ENCODE measurements around a stretch of chr7.

- PRO-cap = no peak
- RAMPAGE, long total RNA, 2 experiments = no peak in any of the 2 experiments
These were observed 6.9 kb downstream of the CPA5 start for GRCh38 chr7:130351170-130352231.

DNA sequence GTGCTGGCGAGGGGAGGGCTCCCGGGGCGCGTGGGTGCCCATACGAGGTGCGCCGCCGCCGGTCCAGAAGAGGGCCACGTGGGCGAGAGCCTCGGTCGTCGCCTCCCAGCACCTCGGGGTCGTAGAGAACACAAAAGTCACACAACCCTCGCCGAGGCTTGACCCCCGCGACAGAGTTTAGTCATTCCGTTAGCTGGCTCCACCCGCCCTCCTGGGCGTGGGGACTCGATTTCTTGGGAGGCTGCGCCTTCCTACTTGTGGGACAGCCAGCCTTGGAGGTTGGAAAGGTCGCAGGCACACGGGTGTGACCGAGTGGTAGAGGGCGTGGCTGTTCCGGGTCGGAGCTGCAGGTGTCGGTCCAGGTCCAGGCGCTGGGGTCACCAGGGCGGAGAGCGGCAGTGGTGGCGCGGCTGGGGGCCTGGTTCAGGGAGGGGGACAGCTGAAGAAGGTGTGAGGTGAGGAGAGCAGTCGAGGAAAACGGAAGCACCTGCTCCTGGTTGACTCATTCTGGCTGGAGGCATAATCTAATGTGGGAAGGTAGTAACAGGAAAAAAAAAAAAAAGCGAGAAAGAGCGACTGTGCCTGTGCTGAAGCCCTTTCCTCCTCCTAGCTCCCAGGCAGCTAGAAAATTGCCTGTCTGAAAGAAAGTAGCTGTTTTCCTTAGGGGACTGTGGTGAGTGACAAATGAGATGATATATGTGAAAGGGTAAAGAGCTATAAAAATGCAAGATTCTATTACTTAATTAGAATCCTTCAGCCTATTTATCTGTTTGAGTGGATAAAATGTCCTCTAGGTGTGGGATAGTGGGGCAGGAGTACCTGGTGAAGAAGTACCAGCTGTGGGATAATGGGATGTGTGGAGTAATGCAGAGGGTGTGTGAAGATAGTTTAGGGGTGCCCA lies 5.1 kb upstream of the MEST start:
- PRO-cap = bidirectional peak, plus-strand start at position 568 of the sequence, minus-strand start at position 509 of the sequence
- RAMPAGE, long total RNA, 2 experiments = no peak in any of the 2 experiments

GRCh38 chr7:130490746-130491587 lies 918 bp upstream of the MEST start:
- PRO-cap = unidirectional peak, plus-strand start at chr7:130491097
- RAMPAGE, long total RNA, 2 experiments = no peak in any of the 2 experiments

DNA sequence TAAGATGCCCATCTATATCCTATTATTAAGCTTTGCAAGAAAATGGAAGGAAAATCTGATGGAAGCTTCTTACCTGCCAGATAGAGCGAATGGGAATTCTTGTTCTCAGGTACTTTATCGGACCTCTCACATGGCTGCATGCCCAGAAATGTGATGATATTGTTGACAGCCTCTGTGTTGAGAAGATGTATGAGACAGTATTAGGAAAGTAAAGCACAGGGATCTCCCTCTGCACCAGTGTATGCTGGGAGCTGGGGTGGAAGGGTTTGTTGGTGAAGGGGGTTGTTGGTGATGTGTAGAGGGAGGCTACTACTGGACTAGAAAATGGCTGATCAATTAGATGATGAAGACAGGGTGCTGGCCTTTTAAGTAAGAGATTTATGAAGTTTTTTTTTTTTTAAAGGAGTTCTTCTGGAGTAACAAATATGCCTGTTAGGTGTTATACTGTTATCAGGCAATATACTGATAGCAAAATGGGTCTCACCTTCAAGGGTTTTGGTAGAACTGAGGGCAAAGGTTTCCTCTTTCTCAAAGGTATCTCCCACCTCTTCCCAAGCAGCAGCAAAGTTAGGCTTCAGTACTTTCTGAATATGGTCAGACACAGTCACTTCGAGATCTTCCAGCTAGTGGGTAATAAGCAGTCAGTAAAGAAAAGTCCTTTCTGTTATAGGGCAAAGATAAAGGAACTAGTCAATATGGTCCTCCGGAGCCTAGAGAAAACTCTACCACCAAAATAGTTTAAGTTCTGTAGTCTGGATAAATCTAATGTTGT lies 15.5 kb downstream of the MEST start:
- PRO-cap = no peak
- RAMPAGE, long total RNA, 2 experiments = no peak in any of the 2 experiments

DNA sequence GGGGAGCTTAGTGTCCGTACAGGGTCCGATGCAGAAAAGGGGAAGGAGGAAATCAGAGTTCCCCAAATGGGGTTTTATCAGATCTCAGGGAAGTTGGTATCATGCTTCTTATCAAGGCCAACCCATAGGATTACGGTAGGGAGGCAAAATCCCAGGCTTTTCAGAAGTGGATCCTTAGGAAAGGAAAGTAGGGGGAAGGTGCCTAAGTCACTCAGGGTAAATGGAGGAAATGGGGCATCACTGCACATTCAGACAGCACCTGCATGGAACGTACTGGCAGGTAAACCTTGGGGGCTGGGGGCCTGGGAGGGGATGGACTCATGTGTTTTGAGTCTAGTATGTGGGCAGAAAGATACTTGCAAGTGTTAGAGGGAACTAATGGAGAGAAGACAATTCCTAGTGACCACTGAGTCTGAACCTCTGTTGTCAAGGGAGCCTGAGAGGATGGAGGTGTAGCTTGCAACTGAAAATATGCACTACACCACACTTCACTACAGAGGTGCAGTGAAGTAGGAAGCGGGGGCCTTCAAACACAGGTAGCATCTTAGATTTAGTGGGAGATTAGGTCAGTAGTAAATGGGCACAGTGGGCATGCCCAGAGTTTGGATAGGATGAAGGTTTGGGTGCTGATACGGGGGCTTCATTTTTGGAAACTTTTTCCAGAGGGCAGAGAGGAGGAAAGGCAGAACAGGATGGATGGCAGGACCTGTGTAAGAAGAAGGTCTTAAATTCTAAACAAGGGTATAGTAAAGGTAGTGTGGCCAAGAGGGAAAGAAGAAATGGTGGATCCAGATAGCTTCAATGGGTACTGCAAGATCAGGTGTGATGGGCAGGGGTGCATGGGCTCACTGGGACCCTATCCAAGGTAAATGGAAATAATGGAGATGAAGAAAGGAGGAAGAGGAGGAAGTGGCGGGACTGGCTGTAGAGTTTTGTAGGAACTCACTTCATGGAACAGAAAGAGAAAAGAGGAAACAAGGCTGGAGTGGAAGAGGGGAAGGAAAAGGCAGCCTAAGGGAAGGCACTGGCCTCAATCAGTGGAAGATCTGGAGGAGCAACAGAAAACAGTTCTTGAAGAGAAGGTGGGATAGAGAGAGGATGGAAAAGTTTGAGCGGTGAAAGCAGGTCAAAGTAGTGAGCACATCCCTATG lies 46.9 kb downstream of the MEST start:
- PRO-cap = no peak
- RAMPAGE, long total RNA, 2 experiments = no peak in any of the 2 experiments

DNA sequence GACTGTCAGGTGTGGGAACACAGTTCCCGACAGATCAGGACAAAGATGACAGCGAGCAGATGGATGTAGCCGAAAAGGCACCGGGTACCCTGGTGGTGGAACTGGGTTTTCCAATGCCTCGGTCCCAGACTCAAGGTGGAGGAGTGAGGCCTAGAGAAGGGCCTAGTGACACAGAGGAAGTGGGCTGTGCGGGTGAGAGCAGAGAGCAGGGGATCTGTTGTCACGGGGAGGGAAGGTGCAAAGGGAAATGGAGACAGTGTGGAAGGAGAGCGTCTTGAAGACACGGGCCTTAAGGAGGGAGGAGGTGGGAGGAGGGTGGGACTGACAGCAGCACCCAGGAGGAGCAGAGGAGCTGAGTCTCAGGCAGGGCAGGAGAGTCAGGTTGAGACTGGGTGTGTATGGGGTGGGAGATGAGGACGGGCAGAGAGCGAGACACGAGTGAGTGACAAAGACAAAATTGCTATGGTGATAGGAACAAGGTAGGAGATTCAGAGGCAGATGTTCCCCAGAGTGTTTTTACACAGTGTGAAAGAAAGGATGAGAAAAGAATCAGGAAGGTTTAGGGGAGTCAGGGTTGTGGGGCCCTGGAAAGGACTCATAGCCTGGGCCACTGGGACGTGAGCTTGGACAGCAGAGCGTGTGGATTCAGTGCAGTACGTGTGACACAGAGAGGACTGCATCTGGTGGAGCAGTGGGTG lies 49.4 kb downstream of the MEST start:
- PRO-cap = no peak
- RAMPAGE, long total RNA, 2 experiments = start-site peak on the plus strand in 1 of 2 experiments, centred at position 107 of the sequence, 22 reads per replicate

DNA sequence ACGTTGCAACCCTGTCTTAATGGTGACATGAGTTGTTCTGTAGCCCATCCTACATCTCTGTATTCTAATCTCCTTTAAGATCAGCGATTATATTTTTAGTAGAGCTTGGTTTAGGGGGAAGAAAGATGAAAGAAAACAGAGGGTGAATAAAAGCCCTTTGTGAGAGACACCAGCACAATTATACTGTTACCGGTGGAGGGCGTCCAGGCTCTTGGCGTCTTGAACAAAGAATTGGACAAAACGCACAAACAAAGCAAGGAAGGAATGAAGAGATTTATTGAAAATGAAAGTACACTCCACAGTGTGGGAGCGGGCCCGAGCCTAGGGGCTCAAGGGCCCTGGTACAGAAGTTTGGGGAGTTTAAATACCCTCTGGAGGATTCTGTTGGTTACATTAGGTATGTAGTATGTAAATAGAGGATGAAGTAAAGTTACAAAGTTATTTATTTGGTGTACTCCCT lies 60.3 kb upstream of the KLF14 start:
- PRO-cap = no peak
- RAMPAGE, long total RNA, 2 experiments = no peak in any of the 2 experiments

- PRO-cap = no peak
- RAMPAGE, long total RNA, 2 experiments = no peak in any of the 2 experiments
These were observed 139.1 kb upstream of the KLF14 start for GRCh38 chr7:130872977-130873692.

DNA sequence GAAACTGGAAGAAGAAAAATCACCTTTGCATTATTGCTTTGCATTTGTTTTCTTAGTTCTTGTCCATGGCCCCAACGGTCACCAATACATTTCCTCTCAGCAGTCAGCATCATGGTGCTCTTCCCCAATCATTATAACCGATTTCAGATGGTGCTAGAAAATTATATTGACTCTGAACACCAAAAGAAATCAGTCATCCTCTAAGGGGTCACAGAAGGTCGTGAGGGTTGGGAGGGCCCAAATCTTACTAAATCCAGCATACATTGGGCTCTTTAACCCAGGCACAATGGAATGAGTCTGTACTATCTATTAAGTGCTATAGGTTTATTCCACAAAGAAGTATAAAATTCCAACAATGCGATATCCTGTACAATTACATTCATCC lies 142.6 kb upstream of the KLF14 start:
- PRO-cap = no peak
- RAMPAGE, long total RNA, 2 experiments = no peak in any of the 2 experiments

GRCh38 chr7:130962374-130962774 lies 228.4 kb upstream of the KLF14 start:
- PRO-cap = no peak
- RAMPAGE, long total RNA, 2 experiments = no peak in any of the 2 experiments

- PRO-cap = no peak
- RAMPAGE, long total RNA, 2 experiments = no peak in any of the 2 experiments
These were observed 241.7 kb upstream of the KLF14 start for GRCh38 chr7:130975579-130976153.

- PRO-cap = no peak
- RAMPAGE, long total RNA, 2 experiments = no peak in any of the 2 experiments
These were observed 255.6 kb upstream of the KLF14 start for GRCh38 chr7:130989608-130989930.

DNA sequence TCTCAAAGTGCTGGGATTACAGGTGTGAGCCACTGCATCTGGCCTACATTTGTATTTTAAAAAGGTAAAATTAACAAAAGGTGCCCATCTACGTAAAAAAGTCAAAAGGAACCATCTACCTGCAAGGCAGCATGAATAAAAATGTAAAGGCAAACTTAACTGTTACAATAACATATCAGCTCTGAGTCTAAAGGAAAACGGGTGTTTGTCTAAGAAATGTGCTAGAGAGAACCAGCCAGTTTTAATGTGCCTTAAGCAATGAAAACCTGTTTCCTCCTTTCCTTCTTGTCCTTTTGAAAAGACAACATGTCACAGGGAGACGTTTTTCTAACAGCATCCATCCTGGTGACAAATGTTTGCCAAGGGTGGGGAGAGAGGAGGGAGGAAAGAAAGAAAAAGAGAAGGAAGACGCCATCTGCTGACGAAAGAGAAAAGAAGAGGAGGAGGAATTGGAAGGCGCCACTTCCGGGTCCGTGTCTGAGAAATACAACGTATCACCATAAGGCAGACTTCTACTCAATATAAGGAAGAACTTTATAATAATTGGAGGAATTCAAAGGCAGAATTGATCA lies 273.3 kb upstream of the KLF14 start:
- PRO-cap = no peak
- RAMPAGE, long total RNA, 2 experiments = no peak in any of the 2 experiments

DNA sequence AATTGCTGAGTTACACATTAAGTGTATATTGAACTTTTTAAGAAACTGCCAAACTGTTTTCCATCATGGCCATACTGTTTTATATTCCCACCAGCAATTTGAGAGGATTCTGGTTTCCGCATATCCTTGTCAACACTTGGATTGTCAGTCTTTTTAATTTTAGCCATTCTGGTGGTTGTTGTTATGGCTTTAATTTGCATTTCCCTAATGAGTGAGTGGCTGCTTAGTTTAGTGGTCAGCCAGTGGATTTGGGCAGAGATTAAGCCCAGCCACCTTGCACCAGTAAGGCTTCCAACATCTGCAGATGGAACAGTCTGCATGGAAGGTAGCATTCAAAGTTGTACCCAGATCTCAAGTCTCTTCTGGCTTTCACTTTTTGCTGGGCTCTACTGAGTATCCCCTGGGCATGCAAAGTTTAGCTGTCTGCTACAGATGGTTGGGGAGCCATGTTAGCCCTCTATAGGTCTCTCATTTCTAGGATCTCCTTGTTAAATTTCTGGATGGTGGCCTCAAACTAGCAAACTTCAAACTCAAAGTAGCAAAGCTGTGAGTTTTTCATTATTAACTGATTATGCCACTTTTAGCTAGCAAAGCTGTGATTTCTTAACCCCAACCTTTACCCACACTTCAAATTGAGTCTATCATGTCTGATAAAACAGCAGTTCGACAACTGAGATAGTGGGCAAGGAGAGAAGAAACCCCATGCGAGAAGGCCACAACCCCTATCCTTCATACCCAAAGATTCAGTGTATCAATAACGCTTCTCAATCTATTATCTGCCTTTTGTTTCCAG lies 280.8 kb upstream of the MKLN1 start:
- PRO-cap = no peak
- RAMPAGE, long total RNA, 2 experiments = no peak in any of the 2 experiments

GRCh38 chr7:131093509-131093915 lies 234.2 kb upstream of the MKLN1 start:
- PRO-cap = no peak
- RAMPAGE, long total RNA, 2 experiments = no peak in any of the 2 experiments

DNA sequence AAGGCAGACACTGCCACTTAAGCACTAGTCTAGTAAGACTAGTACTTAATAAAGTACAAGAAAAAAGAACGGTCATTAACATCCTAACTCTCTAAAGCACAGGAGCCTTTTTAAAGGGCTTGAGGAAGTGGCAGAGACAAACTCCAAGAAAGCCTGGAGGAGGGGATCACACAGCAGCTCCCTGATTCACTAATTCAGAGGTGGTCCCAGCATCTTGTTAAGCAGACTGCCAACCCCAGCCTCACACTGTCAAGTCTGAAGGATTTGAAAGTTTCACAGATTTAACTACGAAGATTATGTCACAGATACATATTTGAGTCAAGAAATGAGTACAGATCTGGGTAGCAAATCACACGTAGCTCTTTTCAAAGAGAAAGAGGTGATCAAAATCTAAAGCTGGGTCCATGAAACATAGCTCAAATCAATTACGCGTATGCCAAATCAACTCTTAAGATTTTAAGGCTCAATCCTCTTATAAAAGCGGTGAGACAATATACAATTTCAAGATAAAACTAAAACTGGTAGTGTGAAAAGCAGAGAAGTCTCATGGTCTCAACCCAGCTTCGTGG lies 230.0 kb upstream of the MKLN1 start:
- PRO-cap = no peak
- RAMPAGE, long total RNA, 2 experiments = no peak in any of the 2 experiments

GRCh38 chr7:131099241-131099499 lies 228.5 kb upstream of the MKLN1 start:
- PRO-cap = no peak
- RAMPAGE, long total RNA, 2 experiments = no peak in any of the 2 experiments

DNA sequence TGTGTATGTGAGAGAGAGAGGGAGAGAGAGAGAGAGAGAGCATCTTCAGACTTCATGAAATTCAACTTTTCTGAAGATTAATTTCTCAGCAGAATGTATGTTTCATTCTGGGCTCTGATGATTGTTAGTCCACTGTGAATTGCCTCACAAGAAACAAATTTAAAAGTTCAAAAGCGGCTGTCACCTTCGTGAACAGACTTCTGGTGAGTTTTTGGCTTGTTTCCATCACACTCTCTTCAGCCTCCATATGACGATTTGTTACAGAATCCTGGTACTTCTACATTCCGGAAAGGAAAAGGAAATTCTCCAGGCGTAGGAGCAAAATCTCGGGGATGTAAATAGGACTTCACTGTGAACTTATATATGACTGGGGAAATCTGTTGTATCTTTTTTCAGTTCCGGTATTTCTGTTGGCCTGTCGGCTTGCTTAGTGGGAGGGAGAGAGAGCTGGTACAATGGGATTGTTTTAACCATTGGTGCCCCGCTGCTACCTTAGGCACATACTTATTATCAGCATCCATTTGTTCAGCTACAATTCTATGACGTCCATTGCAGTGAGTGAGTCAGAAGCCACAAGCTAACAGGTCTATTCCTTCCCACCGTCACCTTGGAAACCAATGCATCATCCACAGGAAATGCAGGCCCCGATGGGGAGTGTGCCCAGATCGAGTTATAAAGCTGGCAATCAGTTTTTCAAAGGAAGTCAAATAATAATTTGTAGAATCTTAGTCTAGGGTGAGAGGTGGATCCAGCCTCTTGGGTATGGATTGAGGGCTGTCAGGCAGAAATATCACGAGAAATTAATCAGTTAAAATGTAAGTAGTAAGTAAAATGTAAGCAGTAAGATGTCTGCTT lies 92.1 kb upstream of the MKLN1 start:
- PRO-cap = no peak
- RAMPAGE, long total RNA, 2 experiments = no peak in any of the 2 experiments

GRCh38 chr7:131346804-131347641 lies 19.3 kb downstream of the MKLN1 start:
- PRO-cap = no peak
- RAMPAGE, long total RNA, 2 experiments = no peak in any of the 2 experiments

- PRO-cap = no peak
- RAMPAGE, long total RNA, 2 experiments = no peak in any of the 2 experiments
These were observed 101.0 kb downstream of the MKLN1 start for GRCh38 chr7:131428672-131429109.

Measured in body of pancreas (tissue), 2 donors.